A549 (cell line): ENCODE data around the genes PLCXD1, GTPBP6 and CRLF2.

DNA sequence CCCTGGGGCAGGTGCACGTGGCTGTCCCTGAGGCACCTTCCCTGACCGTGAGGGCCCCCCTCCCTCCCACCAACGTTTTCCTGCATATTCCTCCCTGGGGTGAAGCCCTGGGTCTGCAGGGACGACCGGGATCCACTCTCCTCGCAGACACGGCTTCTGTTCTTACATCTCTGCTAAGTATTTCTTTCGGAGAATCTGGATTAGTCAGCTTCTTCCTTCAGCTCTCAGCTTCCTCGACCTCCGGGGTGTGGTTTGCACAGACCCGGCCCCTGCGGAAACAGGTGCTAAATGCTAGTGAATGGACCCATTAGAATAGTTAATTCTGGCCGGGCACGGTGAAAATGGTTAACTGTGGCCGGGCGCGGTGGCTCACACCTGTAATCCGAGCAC lies 21.3 kb upstream of the PLCXD1 start:
- PRO-cap: no peak
CAGE:
- cytosol, long polyA plus RNA: no peak
- long polyA plus RNA: no peak
- nucleus, long polyA plus RNA: no peak

DNA sequence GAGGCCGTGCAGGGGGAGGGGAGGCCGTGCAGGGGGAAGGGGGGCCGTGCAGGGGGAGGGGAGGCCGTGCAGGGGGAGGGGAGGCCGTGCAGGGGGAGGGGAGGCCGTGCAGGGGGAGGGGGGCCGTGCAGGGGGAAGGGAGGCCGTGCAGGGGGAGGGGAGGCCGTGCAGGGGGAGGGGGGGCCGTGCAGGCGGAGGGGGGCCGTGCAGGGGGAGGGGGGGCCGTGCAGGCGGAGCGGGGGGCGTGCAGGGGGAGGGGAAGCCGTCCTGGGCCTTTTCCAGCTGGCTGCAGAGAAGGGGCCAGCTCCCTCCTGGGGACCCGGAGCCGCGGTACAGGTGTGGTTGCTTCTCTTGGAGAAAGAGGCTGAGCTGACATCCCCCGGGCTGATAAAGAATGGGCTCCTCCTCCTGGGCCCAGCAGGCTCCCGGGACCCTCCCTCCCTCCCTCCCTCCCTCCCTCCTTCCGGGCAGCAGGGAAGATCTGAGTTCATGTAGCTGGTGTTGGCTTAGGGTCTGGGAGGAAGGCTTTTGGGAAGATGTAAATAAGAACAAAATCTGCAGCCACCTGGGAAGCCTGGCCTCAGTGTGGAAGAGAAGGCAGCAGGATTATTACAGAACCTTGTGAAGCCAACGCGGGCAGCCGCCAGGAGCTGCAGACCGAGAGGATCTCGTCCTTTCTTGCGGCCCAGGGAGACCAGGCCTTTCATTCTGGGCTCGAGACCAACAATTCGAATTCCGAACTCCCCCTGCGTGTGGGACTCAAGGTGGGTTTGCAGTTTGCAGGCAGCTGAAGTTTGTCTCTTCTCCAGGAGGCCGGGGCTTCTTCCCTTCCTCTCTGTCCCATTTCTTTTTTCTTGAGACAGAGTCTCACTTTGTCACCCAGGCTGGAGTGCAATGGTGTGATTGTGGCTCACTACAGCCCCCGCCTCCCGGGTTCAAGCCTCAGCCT lies at the start of gene PLCXD1:
Gene PLCXD1 (plus strand): TSS at position 461 of the 949 bp plus-strand sequence.
- PRO-cap: no peak
CAGE:
- cytosol, long polyA plus RNA: start-site peak on the plus strand centred at position 523 of the sequence, 120 bp wide, 203 and 725 reads in 2 replicates
- long polyA plus RNA: start-site peak on the plus strand centred at position 526 of the sequence, 117 bp wide, 947 and 409 reads in 2 replicates
- nucleus, long polyA plus RNA: no peak

DNA sequence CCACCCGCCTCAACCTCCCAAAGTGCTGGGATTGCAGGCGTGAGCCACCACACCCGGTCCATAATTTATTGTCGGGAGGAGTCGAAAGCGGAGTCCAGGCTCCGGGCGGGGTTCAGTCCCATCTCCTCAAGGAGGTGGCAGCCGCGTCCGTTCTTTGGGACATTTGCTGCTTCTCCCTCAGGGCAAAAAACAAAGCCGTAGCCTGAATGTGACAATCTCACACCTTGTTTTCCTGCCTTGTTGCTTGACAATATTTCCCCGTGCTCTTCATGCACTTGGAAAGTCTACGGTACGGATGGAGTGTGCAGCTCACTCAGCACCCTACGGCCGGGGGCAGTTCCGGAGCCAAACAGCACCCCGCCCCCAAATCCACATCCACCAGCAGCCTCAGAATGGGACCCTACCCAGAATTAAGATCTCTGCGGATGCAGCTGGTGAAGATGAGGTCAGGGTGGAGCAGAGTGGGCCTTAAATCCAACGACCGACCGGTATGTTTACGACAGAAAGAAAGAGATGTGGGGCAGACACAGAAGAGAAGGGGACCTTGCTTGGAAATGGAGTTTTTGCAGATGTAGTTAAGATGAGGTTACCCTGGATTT lies 9.5 kb downstream of the GTPBP6 start:
- PRO-cap: no peak
CAGE:
- cytosol, long polyA plus RNA: no peak
- long polyA plus RNA: no peak
- nucleus, long polyA plus RNA: no peak

DNA sequence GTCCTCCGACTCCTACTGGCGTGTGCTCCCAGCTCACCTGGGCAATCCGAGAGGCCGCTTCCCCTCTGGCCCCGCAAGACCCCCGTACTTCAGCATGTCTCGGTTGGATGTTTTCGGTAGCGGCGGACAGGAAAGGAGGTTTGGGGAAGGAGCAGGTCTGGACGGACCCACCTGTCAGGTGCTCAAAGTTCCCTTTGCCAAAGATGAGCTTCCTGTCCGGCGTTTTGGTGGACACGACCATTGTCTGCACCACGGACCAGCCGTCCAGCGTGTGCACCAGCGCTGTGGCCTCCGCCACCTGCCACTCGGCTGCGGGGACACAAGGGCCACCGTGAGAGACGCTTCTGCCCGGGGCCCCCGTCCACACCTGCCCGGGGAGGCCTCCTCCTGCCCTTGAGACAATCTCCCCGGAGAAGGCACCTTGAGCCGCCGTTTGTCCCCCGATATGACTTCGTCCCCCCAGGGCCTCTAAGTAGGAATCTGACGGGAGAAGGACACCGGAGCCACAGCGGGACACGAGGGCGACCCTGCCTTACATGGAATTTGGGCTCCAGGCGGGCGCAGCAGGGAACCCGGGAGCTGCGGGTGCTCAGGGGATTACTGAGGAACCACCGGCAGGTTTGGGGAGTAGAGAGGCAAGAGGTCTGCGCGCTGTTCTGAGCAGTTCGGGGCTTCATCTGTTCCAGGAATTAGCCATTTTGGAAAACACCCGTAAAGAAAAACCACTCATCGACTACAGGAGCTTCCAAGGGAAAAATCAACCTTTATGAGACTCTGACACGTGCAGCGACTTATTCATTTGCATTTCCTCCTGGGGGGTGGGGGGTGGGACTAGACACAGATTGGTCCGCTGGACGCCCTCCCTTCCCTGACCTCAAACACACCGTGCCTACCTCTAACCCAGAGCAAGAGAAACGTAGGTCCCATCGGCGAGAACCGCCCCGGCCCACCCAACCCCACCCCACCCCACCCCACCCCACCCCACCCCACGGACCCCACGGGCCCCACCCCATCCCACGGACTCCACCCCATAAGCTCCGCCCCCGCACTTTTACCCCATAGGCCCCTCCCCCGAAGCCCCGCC lies 1.5 kb downstream of the GTPBP6 start:
- PRO-cap: no peak
CAGE:
- cytosol, long polyA plus RNA: no peak
- long polyA plus RNA: no peak
- nucleus, long polyA plus RNA: no peak

DNA sequence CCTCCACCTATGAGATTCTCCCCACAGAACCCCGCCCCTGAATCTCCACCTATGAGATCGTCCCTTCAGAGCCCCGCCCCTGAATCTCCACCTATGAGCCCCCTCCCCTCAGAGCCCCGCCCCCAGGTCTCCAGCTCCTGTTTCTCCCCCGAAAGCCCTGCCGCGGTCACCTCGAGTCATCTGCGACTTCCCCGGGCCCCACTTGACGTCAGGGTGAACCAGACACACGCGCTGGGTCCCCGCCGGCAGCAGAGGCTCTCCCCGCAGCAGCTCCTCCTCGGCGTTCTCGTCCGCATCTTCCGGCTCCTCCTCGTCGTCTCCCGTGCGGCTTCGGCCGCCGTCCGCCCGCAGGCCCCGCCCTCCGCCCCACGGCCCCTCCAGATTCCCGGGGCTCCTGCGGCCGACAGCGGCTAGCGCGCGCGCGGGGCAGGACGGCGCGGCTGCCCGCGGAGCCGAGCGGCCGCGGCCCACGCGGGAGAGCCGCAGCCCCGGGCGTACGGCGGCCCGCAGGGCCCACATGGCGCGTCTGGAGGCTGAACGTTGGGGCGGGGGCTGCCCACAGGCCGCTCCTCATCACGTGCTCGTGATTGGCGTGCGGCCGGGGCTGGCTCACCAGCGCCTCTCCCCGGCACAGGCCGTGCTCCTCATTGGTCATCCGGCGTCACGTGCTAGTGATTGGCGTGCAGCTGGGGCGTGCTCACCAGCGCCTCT lies at the start of gene GTPBP6:
Gene GTPBP6 (minus strand): TSS at position 528 of the 711 bp plus-strand sequence.
- PRO-cap: bidirectional peak, plus-strand start at position 185 of the sequence, minus-strand start at position 141 of the sequence; bidirectional peak, plus-strand start outside the sequence, minus-strand start at position 528 of the sequence
CAGE:
- cytosol, long polyA plus RNA: no peak
- long polyA plus RNA: start-site peak on the minus strand centred at position 333 of the sequence, 79 bp wide, 17 and 14 reads in 2 replicates
- nucleus, long polyA plus RNA: no peak

DNA sequence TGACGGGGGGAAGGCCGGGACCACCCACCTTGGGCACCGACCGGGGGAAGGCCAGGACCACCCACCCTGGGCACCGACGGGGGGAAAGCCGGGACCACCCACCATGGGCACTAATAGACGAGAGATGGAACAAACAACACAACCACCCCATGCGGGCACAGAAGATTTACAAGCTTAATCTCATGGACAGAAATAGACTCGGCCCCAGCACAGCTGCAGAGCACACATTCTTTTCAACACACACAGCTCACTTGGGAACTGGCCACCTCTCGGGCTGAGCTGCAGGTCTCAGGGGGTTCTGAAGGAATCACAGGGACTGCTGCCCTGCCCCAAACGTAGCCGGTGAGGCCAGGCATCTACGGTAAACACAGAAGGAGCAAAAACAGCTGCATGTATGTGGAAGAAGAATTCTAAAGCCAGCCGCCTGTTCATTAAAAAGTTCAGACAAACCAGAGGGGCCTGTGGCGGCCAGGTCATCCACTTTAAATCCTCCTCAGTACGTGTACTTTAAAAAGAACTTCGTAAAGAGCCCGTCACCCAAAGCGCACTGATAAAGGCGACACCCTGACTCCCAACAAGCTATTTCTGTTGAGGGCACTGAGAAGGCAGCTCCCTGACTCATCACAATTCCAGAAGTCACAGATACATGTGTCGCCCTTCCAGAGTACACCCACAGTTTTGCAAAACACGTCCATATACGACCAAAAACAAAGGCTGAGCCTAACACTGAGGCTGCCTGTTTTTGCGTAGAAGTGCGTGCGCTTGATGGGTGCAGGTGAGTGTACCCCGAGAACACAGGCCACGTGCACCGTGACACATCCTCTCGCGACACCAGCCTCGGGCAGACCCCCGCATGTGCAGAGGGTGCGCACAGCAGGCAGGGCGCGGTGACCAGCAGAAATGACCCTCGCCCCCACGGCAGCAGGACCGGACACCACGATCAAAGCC lies 17.6 kb downstream of the PPP2R3B start:
- PRO-cap: no peak
CAGE:
- cytosol, long polyA plus RNA: no peak
- long polyA plus RNA: no peak
- nucleus, long polyA plus RNA: no peak

GRCh38 chrX:374568-375220 lies 12.0 kb downstream of the PPP2R3B start:
- PRO-cap: no peak
CAGE:
- cytosol, long polyA plus RNA: no peak
- long polyA plus RNA: no peak
- nucleus, long polyA plus RNA: no peak

DNA sequence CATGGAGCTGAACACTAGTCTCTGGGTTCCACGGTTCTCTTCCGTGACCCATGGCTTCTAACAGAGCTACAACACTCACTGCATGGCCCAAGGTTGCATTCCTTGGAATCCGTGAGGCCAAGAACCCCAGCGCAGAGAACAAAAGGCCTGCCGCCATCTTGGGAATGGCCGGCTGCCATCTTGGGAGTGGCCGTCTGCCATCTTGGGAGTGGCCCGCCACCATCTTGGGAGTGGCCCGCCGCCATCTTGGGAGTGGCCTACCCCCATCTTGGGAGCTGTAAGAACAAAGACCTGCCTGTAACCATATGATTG lies 152.3 kb downstream of the CRLF2 start:
- PRO-cap: no peak
CAGE:
- cytosol, long polyA plus RNA: no peak
- long polyA plus RNA: no peak
- nucleus, long polyA plus RNA: no peak

- PRO-cap: no peak
CAGE:
- cytosol, long polyA plus RNA: no peak
- long polyA plus RNA: no peak
- nucleus, long polyA plus RNA: no peak
These were observed 215 bp downstream of the CRLF2 start for GRCh38 chrX:1212368-1212500.

- PRO-cap: no peak
CAGE:
- cytosol, long polyA plus RNA: no peak
- long polyA plus RNA: no peak
- nucleus, long polyA plus RNA: no peak
These were observed at the start of gene CRLF2 for GRCh38 chrX:1212501-1213005. TSS of gene CRLF2 (minus strand) at chrX:1212649.

DNA sequence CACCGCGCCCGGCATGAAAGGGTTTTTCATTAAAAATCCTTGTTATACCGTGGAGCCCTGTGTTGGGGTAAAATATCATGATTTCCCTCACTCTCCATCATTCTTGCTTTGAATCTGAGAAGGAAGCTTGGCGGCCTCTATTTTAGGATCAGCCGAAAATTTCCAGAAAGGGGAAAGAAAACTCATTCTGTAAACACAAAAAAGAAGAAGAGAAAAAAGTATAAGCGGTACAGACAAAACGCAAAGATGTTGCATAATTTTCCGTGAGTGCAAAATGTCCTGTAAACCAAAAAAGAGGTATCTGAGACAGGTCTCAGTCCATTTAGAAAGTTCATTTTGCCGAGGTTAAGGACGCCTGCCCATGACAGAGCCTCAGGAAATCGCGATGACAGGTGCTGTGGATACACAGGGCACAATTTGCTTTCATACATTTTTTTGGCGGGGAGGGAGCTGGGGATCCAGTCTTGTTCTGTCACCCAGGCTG lies 5.3 kb downstream of the CSF2RA start:
- PRO-cap: no peak
CAGE:
- cytosol, long polyA plus RNA: no peak
- long polyA plus RNA: no peak
- nucleus, long polyA plus RNA: no peak

- PRO-cap: no peak
CAGE:
- cytosol, long polyA plus RNA: no peak
- long polyA plus RNA: no peak
- nucleus, long polyA plus RNA: no peak
These were observed 29.9 kb upstream of the IL3RA start for GRCh38 chrX:1306572-1307146.

GRCh38 chrX:1380039-1381194 lies 11.5 kb downstream of the SLC25A6 start:
- PRO-cap: no peak
CAGE:
- cytosol, long polyA plus RNA: no peak
- long polyA plus RNA: no peak
- nucleus, long polyA plus RNA: no peak

DNA sequence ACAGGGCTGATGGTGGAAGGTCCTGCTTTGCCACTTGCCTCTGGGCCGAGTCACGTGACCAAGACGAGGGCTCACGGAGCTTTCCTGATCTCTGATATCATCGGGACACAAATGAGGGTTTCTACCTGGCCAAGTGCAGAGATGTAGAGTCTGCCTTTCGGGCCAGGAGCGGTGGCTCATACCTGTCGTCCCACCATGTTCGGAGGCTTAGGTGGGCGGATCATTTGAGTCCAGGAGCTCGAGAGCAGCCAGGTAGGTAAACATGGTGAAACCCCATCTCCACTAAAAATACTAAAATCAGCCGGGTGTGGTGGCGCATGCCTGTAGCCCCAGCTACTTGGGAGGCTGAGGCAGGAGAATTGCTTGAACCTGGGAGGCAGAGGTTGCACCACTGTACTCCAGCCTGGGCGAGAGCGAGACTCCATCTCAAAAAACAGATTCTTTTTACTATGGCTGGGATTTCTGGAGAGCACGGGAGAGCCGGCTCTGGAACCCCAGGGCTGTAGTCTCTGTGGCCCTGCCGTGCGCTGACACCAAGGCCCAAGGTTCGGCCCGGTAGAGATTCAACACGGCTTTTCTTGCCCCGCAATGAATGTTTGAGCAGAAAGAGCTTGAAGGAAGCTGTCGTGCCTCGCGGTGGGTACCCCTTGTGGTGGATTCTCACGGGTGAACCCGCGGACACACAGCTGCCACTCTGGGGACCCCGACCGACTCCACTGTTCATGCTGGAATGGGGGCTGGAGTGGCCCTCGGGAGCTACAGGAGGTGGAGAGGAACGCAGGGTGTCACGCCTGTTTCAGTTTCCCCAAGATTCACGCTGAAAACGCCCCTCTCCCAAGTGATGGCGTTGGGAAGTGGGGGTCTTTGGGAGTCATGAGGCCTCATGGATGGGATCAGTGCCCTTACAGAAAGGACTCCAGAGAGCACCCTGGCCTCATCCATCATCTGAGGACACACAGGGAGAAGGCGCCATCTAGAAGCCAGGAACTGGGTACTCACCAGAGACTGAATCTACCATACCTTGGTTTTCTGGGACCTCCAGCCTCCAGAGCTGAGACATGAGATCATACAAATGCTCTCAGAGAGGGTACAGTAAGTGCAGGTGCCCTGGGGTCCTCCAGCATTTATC lies 6.8 kb downstream of the SLC25A6 start:
- PRO-cap: no peak
CAGE:
- cytosol, long polyA plus RNA: no peak
- long polyA plus RNA: no peak
- nucleus, long polyA plus RNA: no peak

DNA sequence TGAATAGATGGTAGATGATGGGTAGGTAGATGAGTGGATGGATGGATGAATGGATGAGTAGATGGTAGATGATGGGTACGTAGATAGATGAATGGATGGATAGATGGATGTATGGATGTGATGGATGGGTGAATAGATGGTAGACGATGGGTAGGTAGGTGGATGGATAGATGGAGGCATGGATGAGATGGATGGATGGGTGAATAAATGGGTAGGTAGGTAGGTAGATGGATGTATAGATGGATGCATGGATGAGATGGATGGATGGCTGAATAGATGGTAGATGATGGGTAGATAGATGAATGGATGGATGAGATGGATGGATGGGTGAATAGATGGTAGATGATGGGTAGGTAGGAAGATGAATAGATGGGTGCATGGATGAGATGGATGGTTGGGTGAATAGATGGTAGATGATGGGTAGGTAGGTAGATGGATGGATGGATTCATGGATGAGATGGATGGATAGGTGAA lies 14.0 kb upstream of the SLC25A6 start:
- PRO-cap: no peak
CAGE:
- cytosol, long polyA plus RNA: no peak
- long polyA plus RNA: no peak
- nucleus, long polyA plus RNA: no peak

DNA sequence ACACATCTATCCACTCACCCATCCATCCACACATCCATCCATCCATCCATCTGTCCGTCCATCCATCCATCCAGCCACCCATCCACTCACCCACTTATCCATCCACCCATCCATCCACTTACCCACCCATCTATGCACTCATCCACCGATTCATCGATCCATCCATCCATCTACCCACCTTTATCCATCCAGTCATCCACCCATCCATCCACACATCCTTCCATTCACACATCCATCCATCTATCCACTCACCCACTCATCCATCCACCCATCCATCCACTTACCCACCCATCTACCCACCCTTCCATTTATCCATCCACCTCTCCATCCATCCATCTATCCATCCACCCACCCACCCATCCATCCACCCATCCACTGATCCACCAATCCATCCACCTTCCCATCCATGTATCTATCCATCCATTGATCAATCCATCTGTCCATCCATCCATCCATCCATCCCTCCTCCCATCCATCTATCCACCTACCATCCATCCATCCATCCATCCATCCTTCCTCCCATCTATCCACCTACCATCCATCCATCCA lies 28.1 kb downstream of the ASMTL start:
- PRO-cap: no peak
CAGE:
- cytosol, long polyA plus RNA: no peak
- long polyA plus RNA: no peak
- nucleus, long polyA plus RNA: no peak

GRCh38 chrX:1500751-1501587 lies 36.0 kb downstream of the P2RY8 start:
- PRO-cap: no peak
CAGE:
- cytosol, long polyA plus RNA: no peak
- long polyA plus RNA: no peak
- nucleus, long polyA plus RNA: no peak

GRCh38 chrX:1661025-1661375 lies 46.1 kb downstream of the ASMT start:
- PRO-cap: no peak
CAGE:
- cytosol, long polyA plus RNA: no peak
- long polyA plus RNA: no peak
- nucleus, long polyA plus RNA: no peak

GRCh38 chrX:1835109-1835603 lies 220.3 kb downstream of the ASMT start:
- PRO-cap: no peak
CAGE:
- cytosol, long polyA plus RNA: no peak
- long polyA plus RNA: no peak
- nucleus, long polyA plus RNA: no peak

GRCh38 chrX:2370672-2371384 lies 129.9 kb downstream of the DHRSX start:
- PRO-cap: no peak
CAGE:
- cytosol, long polyA plus RNA: no peak
- long polyA plus RNA: no peak
- nucleus, long polyA plus RNA: no peak